Measurements from ENCODE around the genes ADNP and KCNG1.

DNA sequence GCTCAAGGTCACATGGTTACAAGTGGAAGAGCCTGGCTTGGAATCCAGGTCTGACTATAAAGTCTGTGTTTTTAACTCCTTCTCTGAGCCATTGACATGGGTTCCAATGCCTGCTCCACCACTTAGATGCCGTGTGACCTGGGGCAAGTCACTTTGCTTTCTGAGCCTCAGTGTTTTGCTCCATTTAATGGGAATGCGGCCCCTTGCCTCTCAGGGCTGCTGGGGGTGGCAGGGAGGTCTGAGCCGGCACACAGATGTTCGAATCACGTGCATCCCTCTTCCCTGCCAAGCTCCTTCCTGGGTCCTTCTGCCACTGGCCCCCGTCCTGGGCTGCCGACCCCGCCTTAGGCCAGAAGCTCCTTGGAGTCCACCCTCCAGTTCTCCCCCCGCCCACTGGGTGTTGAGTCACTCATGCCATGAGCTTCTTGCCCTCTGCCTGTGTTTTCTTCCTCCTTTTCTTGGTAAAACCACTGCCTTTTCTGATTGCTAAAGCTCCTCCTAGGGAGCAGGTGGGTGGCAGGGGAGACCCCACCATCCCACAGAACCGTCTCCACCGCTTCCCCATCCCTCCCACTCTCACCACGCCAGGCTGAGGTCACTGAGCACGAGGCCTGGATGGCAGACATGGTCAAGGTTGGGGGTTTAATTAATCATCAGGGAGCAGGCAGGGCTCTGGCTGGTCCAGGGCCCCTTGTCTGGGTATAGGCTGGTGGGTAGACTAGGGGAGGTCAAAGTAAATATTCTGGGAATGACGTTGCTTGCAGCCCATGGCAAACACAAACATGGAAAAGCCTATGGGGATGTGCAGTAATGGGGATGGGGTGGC lies 35.8 kb downstream of the CEBPB start:
- PRO-cap, 2 experiments: no peak in any of the 2 experiments

DNA sequence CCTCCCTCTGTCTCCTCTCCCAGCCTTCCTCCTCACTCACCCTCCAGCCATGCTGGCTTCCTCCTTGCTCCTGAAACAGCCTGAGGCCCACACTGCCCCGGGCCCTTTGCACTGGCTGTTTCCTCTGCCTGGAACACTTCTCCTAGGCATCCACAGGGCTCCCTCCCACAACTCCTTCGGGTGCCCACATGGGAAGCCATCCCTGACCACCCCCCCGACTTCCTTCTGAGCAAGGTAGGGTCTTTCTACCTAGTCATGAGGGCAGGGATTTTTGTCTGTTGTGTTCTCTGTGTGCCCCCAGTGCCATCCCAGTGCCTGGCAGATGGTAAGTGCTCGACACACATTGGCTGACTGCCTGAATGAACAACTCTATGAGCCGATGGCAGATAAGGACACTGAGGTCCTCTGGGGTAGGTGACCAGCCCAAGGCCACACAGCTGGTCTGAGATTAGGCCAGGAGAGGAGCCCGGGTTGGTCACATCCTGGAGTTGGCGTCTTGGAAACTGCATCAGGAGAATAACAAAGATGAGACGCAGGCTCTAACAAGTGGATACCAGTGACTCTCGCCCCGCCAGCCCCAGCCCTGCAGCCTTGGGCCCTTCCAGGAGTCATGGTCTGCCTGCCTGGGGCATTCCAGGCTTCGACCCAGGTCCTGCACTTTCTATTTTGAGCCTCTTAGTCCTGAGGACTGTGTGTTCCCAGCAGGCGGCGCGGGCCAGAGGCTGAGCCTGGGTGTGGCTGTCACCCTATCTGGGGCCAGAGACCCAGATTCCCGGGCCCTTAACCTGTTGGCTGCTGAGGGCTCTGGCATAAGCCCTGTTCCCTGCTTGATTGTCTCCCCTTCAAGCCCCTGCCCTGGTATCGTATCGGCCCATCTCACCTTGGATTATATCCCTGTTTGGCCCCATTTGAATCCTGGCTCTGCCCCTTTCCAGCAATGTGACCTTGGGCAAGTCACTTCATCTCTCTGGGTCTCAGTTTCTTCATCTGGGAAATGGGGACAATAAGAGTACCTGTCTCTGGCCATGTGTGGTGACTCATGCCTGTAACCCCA lies 88.1 kb downstream of the CEBPB start:
- PRO-cap, 2 experiments: no peak in any of the 2 experiments

DNA sequence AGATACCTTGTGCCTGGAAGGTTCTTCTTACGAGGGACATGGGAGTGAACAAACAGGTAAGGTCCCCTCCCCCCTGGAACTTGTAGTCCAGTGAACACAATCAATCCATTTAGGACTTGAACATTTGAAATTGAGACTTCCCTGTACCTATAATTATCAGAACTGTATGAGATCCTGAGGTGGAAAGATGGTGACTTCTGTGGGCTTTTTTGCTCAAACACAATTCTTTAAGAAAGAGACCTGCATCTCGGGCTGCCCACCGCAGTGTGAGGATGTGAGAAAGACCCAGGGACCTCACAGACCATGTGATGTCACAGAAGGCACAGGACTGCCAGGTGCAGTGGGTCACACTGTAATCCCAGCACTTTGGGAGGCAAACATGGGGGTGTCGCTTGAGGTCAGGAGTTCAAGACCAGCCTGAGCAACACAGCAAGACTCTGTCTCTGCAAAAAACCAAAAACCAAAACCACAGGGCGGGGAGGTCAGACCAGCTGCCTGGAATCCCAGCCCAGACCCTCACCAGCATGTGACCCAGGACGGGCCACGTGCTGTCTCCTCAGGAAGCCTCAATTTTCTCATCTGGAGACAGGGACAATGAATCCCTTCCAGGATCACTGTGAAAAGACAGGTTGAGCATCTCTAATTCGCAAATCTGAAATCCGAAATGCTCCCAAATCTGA lies 159.7 kb upstream of the PTPN1 start:
- PRO-cap, 2 experiments: no peak in any of the 2 experiments

DNA sequence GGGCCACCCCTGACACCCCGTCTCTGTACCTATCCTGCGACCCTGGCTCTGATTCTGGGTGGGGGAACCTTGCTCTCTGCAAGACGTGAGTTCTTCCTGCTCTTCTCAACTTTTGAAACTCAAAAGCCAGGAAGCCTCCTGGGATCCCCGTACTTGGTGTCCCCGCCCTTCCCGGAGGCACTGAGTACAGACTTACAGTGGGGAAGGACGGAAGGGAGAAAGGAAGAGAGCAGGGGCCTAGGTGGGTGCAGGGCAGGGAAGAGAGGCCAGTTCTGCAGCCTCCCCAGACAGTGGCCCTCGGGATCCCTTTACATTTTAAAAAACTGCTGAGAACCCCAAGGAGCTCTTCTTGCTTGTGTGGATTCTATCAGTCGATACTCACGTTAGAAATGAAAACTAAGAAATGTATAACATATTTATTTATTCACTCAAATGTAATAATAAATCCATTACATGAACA lies 149.0 kb upstream of the PTPN1 start:
- PRO-cap, 2 experiments: peak in 1 of 2 experiments; most common minus-strand start position 114 of the sequence (in 1)

- PRO-cap, 2 experiments: no peak in any of the 2 experiments
Observed at GRCh38 chr20:50368684-50369308, 141.4 kb upstream of the PTPN1 start.

GRCh38 chr20:50389160-50389850 lies 120.9 kb upstream of the PTPN1 start:
- PRO-cap, 2 experiments: no peak in any of the 2 experiments

GRCh38 chr20:50403547-50404341 lies 106.4 kb upstream of the PTPN1 start:
- PRO-cap, 2 experiments: no peak in any of the 2 experiments

- PRO-cap, 2 experiments: peak in 1 of 2 experiments; most common plus-strand start chr20:50422546 (in 1)
Observed at GRCh38 chr20:50422209-50422963, 87.8 kb upstream of the PTPN1 start.

DNA sequence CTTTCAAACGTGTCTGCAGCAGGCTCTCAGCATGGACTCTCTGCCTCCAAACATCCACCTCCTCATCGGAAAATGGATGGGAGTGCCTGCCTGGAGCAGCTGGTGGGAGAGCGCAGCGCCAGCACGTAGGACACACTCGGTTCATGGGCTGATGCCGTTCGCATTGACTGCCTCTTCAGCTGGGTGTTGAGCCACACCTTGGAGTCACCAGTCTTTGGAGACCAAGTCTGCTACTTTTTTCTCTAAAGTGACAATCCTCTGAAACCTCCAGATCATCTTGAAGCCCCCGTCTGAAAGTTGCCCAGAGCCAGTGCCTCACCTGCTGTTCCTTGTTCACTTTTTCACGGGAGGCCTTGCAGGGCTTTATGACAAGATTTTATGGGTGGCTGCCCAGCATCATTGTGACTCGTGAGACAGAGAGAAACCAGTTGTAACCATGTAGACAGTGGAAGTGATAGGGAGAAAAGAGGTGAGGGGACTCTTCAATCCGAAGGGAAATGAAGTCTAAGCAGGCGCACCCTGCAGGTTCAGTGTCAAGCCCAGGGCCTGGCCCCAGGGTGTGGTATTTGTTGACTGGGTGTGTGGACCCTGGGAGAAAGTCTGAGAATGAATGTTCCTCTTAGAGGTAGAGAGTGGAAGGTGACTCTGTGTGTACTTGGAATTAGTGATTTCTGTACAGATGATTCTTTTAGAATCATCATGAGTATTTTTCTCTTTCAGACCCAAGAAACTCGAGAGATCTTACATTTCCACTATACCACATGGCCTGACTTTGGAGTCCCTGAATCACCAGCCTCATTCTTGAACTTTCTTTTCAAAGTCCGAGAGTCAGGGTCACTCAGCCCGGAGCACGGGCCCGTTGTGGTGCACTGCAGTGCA lies 67.8 kb downstream of the PTPN1 start:
- PRO-cap, 2 experiments: no peak in any of the 2 experiments

- PRO-cap, 2 experiments: no peak in any of the 2 experiments
Observed at GRCh38 chr20:50586126-50587104, 76.2 kb downstream of the PTPN1 start.

- PRO-cap, 2 experiments: no peak in any of the 2 experiments
Observed at GRCh38 chr20:50588008-50588548, 77.9 kb downstream of the PTPN1 start.

DNA sequence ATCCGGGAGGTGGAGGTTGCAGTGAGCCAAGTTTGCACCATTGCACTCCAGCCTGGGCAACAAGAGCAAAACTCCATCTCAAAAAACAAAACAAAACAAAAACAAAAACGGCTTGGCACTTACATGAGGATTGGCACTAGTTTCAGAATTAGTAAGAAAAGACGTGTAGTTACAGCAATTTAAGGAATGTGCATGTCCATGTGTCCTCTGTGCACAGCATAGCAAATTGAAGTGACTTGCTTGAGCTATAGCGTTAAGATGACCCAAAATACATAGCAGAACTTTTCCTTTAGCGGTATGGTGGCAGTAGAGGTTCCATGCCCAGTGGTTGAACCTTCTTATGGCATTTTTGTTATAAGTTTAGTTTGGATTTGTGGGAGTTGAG lies 2.0 kb downstream of the PARD6B start:
- PRO-cap, 2 experiments: no peak in any of the 2 experiments

- PRO-cap, 2 experiments: no peak in any of the 2 experiments
Observed at GRCh38 chr20:50756265-50756732, 24.9 kb downstream of the PARD6B start.

- PRO-cap, 2 experiments: no peak in any of the 2 experiments
Observed at GRCh38 chr20:50819297-50819840, 24.5 kb downstream of the BCAS4 start.

DNA sequence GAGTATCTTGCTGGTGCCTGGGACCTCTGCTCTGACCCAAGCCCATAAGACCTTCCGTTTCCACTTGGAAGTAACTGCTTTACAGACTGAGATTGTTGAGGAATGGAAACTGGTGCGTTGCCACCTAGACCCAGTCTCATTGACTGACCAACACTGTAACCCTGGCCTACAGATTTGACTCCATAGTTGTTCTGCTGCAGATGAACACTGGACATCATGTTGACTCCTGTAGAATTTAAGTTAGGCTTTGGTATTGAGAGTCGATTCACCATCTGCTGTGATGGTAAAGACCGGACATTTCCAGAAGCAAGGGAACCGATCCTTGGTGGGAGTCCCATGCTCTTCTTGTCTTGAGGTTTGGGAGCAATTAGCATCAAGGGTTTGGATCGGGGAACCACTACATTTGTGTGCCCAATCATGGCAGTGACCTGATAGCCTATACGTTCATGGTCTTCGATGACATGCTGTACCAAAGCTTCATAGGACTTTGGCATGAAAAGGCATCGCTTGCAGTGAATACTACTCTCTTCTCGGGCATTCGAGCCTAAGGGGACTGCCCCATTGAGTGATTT lies 37.6 kb downstream of the ADNP start:
- PRO-cap, 2 experiments: no peak in any of the 2 experiments

DNA sequence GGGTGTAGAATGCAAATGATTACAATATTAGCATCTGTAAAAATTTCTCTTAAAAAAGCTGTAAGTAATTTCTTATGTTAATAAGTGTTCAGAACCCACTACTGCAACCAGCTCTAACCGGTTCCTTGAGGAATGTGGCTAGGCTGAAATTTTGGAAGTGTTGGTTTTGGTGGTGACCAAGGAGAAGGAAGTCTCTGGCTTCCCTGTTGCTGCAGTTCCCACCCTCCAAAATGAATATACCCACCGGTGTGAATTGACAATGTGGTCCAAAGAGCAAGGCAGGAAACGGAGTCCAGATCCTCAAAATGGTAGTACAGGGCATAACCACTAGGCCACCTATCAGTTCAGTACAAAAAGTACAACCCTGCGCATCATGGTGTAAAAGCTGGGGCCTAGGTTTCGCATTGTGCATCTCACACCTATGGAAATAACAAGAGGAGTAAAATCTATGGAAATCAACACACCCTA lies 2.8 kb downstream of the ADNP start:
- PRO-cap, 2 experiments: no peak in any of the 2 experiments

DNA sequence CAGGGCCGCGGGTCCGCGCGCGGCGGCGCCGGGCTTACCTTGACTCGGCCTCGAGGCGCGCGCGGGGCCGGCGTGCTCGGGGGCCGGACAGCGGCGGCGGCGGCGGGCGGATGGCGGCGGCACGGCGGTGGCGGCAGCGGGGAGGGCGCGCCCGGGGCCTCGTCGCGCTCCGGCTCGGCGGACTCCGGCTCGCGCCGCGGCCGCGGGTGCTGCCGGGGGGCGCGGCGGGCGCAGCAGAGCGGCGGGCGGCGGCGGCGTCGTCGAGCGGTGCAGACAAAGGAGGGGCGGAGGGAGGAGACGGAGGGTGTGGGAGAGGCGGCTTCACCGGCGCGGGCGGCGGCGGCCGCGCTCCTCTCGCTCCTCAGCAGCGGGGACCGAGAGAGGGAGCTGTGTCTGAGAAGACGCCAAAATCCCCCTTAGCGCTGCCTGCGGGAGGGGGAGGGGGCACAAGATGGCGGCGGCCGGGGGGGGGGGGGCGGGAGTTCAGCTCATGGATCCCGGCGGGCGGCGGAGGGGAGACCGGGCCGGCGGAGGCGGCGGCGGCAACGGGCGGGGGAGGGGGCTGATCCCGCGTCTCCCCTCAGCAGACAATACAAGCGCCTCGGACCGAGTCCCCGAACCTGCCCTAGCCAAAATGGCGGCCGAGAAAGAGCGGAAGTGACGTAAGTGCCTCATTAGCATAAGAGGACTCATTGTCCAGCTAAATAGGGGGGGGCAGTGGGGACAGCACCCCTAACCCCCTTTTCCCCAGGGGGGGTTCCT lies at the start of gene ADNP:
Gene ADNP (minus strand): TSS at position 650 of the 762 bp plus-strand sequence.
- PRO-cap, 2 experiments: peak in 2 of 2 experiments; most common plus-strand start position 90 of the sequence (in 1); most common minus-strand start position 627 of the sequence (in 2)

DNA sequence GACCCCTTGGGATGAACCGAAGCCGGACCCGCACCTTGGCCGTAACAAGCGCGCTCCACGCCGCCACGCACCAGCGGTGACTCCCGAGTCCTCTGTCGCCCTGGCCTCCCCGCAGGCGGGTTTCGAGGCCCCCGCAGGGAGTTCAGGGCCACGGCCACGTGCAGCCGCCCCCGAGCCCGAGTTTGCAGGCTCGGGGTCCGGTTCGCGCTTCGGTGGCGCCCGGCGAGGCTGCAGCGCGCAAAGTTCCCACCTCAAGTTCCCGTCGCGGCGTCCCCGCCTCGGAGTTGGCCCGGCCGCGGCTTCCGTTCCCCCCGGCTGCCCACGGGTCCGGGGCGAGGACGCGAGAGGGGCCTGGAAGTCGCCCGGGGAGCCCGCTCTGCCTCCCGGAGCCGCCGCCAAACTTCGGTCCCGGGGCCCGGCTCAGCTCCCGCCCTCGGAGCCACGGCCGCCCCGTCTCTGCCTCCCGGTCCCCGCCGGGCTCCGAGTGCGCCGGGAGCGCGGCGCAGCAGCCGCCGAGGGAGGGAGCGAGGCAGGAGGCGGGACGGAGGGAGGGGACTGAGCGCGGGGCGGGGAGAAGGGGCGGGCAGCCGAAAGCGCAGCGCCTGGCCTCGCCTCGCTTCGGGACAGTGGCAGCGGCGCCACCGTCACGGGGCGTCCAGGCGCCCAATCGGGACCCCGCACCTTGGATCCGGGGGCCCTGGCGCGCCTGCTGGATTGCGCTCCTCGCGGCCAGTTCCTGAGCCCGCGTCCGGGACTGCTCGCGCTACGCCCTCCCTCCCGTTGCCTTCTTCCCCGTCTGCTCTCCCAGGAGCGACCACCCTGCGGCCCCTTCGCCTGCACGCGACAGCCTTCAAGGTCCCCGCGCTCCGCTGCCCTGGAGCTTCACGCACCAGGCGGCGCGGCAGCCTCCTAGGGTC lies at the start of gene KCNG1:
Gene KCNG1 (minus strand): TSS at position 488 of the 917 bp plus-strand sequence.
- PRO-cap, 2 experiments: peak in 1 of 2 experiments; most common minus-strand start position 482 of the sequence (in 1)

DNA sequence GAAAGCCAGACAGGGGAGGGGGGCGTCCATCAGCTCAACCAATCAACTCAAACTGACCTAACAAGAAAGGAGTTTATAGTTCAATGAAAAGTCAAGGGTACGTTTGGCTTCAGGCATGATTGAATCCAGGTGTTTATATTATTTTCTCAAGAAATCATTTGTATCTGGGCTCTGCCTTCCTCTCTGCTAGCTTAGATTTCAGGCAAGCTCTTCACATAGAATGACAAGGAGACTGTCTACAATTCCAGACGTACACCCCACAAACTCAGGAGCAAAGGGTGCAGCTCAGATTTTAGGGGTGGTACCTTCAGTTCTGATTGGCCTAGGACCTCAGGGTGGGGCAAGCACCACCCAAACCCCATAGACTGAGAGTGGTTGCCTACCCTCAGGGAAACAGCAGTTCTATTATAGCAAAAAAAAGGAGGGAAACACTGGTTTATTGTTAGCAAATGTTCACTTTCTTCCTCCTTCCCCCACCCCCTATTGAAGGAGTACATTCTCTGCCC lies 256.0 kb downstream of the NFATC2 start:
- PRO-cap, 2 experiments: no peak in any of the 2 experiments

DNA sequence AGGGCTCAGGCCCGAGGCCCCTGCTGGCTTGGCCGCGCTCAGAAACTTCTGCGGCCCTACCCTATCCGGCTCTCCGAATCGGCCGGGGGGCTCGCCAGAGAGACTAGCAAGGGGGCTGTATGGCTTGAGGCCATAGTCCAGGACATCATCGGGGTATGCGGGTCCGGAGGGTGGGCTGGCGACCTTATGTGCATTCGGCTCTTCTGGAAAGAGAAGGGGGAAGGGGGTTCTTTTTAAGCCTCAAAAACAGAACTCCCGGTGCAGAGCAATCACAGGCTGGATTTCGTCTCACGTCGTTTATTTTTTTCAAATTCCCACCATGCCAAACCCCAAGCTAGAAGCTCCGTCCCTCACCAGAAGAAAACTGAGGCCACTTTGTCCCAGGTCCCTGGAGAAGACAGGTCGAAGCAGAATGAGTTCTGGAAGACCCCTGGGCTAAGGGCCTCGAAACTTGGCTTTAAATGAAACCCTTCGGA lies 18.6 kb downstream of the NFATC2 start:
- PRO-cap, 2 experiments: no peak in any of the 2 experiments

Data from Colon Carcinoma Metastatic in the Brain (tissue), 2 donors.